Right common carotid artery plus branches (tissue), 1 donor: ENCODE measurements around the genes LIN37, WDR62, OVOL3, ZFP14, ZNF566 and ZNF529.

DNA sequence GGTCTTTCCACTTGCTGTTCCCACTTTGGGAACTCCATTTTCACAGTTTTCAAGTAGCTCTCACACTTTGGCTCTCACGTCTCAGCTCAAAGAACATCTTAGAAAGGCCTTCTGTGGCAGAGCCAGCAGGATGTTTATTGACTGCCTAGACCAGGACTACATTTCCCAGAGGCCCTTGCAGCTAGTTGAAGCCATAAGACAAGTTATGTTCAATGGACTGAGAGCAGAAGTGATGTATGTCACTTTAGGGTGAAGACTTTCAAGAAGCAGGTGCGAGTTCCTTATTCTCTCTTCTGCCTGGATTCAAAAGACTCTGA is 4.3 kb upstream of the HAUS5 start:
- PRO-cap = no peak

GRCh38 chr19:35643117-35644037 is 1.8 kb downstream of the ETV2 start:
- PRO-cap = bidirectional peak, plus-strand start at chr19:35643871, minus-strand start at chr19:35643527

- PRO-cap = no peak
Measured at GRCh38 chr19:35721171-35721867, 3.5 kb downstream of the KMT2B start.

GRCh38 chr19:35747964-35749054 is at the start of gene LIN37:
Gene LIN37, plus strand, starts transcription at chr19:35748576.
- PRO-cap = bidirectional peak, plus-strand start at chr19:35748598, minus-strand start at chr19:35748288; unidirectional peak, minus-strand start at chr19:35748933

DNA sequence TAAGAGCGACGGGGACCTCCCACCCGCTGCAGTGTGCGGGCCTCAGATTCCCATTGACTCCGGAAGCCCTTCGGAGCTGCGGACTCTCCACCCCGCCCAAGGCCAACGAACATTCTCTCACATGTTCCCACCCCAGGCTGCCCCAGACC is 339 bp downstream of the HSPB6 start:
- PRO-cap = bidirectional peak, plus-strand start at position 53 of the sequence, minus-strand start outside the sequence

GRCh38 chr19:35772049-35772593 is 3.2 kb upstream of the ARHGAP33 start:
- PRO-cap = no peak

- PRO-cap = unidirectional peak, minus-strand start at chr19:35869774
Measured at GRCh38 chr19:35869683-35870616, 1.6 kb downstream of the APLP1 start.

- PRO-cap = no peak
Measured at GRCh38 chr19:35937050-35937632, 967 bp downstream of the LRFN3 start.

DNA sequence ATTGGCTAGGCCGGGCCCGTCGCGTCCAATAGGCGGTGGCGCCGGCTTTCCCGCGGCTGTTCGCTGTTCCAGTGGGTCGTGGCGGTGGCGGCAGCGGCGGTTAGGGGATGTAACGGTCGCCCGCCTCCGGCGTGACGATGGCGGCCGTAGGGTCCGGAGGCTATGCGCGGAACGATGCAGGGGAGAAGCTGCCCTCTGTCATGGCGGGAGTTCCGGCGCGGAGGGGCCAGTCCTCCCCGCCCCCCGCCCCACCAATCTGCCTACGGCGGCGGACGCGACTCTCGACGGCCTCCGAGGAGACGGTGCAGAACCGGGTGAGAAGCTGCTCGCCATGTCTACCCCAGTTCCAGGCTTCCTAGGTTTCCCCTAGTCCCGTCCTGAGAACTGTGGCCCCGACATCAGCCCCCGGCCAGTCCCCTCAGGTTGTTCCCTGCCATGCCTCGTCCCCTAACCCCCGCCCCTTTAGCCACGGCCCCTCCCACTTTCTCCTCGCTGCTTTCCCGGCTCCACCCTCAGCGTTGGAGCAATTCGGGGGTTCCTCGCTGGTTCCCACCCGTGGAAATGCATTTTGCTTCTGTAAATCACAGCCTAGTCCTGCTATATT is at the start of gene WDR62:
WDR62 (plus strand) TSS at position 63 of the 604 bp plus-strand sequence.
- PRO-cap = bidirectional peak, plus-strand start at position 59 of the sequence, minus-strand start outside the sequence

DNA sequence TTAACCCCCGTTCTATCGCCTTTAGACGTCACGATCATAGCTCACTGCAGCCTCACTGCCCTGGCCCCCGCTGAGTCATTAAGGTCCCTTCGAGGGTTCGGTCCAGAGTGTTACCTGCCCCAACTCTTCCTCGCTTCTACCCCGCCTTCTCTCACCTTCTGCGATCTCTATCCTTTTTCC is 632 bp downstream of the WDR62 start:
- PRO-cap = no peak

GRCh38 chr19:36110632-36111435 is at the start of gene OVOL3:
Gene OVOL3, plus strand, starts transcription at chr19:36111143.
- PRO-cap = no peak

GRCh38 chr19:36136878-36137516 is 2.9 kb upstream of the CAPNS1 start:
- PRO-cap = unidirectional peak, minus-strand start at chr19:36137089

DNA sequence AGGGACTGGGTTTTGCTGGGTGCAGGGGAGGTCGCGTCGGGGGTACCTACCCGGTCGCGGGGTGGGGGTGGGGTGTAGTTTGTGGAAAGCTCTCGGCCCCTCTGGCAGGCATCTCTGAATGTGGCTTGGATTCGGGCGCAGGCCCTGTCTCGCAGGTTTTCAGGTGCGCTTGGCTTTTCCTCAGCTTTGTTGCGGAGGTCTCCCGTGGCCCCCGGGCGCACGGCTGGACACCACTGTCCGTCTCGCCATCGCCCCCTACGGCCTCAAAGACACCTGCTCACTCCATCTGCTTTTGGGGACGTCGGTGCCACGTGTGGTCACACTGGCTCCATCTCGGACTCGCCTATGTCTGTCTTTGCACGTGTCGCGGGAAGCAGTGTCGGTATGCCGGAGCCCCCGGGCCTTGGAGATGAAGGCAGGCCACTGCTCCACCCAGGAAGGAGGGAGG is 41.9 kb downstream of the ZNF146 start:
- PRO-cap = no peak

GRCh38 chr19:36273044-36273364 is 58.1 kb downstream of the ZNF146 start:
- PRO-cap = no peak

- PRO-cap = no peak
Measured at GRCh38 chr19:36331259-36331610, 47.8 kb downstream of the ZFP14 start.

DNA sequence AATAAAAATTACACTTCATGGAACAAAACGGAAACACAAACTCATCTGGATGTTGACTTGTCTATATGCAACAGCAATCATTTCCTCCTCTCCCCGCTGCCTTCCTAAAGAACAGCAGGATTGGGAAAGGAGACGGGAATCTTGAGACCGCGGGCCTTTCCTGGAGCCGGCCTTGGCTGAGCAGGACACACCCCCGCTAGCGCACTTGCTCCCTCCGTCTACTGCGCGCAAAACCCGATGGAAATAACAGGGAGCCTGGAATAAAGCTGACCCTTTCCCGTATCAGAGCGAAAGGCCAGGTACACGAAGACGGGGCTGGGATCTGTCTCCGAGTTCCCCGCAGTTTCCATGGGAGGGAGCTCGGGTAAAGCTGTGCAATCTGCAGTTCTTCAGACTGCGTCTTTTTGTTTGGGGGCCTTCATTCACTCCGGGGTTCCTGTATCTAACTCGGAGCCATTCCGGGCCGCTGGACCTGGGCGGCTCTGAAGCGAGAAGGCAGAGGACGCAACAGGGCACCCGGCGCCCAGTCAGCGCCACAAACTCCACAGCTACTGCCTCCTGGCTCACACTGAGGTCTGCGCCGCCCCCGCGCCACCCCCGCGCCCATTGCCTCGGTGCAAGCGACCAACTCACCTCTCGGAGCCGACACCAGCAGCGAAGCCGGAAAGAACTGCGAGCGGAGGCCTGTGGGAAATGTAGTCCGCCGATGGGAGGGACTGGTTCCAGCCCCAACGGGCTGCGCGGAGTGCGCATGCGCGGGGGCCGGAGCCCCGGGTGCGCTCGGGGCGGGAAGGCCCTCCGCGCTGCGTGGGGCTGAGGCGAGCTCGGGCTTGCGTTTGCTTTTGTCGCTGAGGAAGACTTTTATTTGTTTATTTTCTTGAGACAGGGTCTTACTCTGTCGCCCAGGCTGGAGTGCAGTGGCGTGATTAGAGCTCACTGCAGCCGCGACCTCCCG is at the start of gene ZFP14:
ZFP14 (minus strand) TSS at position 672 of the 955 bp plus-strand sequence.
- PRO-cap = bidirectional peak, plus-strand start at position 752 of the sequence, minus-strand start at position 631 of the sequence

DNA sequence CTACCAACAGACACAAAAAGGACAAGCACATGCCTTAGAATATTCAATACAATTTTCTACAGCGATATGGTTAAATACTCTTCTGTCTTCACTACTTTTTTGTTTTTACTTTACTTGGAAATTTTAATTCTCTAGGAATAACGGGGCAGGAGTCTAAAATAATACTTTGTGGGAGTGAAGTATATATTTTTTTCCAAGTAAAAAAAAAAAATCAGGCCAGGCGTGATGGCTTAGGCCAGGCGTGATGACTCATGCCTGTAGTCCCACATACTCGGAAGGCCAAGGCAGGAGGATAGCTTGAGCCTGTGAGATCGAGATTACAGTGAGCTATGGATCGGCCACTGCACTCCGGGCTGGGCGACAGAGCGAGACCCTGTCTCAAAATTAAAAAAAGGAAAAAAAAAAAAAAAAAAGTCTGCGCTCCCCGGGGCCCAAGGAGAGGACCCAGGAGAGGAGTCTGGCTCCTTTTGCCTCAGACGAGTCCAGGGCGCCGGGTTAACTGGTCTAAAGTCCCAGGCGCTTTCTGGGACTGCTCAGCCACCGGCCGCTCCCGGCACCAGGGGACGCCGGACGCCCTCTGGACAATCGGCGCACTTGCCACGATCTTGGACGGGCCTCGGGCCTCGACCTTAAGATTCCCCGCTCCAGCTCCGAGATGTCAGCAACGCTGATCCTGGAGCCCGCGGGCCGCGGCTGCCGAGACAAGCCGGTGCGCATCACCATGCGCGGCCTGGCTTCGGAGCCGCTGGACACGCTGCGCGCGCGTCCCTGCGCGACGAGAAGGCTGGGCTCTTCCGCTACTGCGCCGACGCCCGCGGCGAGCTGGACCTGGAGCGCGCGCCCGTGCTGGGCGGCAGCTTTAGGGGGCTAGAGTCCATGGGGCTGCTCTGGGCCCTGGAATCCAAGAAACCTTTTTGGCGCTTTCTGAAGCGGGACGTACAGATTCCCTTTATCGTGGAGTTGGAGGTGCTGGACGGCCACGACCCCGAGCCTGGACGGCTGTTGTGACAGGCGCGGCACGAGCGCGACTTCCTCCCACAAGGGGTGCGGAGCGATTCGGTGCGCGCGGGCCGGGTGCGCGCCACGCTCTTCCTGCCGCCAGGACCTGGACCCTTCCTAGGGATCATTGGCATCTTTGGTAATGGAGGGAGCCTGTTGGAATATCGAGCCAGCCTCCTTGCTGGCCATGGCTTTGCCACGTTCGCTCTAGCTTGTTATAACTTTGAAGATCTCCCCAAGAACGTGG is 2.9 kb upstream of the ZFP82 start:
- PRO-cap = bidirectional peak, plus-strand start at position 833 of the sequence, minus-strand start at position 738 of the sequence

DNA sequence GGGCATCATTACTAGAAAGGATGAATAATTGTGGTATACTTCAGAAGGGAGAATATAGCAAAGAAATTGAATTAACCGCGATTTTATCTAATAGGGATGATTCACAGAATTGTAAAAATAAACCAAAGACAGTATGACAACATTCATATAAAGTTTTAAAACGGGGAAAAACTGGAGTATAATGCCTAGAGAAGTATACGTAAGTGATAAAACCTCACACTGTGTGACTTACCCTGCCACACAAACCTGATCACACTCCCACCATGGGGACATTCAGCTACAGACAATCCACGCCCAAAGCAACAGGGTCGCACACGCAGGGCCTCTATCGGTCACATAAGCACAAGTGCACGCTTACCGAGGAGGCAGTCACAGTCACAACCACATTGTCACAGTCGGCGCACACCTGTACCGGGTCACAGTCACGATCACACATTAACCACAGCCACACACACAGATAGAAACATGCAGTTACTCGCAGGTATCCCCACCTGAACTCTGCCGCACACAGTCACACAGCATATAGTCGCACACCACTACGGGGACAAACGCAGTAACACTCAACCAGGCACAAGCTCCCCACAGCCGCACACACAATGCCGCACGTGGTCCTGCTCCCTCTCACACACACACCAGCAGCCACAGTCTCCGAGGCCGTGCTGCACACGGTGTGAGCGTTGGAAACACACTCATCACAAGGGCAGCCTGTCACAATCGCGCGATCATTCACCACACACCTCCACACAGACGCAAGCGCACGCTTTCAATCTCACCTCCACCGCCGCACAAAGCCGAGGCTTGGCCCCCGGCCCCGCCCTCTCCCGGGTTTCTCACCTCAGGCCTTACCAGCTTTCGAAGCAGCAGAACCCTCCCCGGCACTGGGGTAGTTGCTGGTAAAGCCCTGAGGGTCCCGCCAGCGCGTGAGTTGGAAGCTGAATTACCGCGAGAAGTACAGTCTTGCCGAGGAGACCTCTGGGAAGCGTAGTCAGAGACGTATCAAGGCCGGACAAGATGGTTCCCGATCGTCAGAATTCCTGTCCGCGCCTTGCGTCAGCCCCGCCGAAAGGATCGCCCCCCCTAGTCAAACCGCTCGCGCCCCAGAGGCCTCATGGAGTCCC is at the start of gene ZNF566:
ZNF566 (minus strand) TSS at position 922 of the 1,118 bp plus-strand sequence.
- PRO-cap = bidirectional peak, plus-strand start at position 988 of the sequence, minus-strand start at position 880 of the sequence

DNA sequence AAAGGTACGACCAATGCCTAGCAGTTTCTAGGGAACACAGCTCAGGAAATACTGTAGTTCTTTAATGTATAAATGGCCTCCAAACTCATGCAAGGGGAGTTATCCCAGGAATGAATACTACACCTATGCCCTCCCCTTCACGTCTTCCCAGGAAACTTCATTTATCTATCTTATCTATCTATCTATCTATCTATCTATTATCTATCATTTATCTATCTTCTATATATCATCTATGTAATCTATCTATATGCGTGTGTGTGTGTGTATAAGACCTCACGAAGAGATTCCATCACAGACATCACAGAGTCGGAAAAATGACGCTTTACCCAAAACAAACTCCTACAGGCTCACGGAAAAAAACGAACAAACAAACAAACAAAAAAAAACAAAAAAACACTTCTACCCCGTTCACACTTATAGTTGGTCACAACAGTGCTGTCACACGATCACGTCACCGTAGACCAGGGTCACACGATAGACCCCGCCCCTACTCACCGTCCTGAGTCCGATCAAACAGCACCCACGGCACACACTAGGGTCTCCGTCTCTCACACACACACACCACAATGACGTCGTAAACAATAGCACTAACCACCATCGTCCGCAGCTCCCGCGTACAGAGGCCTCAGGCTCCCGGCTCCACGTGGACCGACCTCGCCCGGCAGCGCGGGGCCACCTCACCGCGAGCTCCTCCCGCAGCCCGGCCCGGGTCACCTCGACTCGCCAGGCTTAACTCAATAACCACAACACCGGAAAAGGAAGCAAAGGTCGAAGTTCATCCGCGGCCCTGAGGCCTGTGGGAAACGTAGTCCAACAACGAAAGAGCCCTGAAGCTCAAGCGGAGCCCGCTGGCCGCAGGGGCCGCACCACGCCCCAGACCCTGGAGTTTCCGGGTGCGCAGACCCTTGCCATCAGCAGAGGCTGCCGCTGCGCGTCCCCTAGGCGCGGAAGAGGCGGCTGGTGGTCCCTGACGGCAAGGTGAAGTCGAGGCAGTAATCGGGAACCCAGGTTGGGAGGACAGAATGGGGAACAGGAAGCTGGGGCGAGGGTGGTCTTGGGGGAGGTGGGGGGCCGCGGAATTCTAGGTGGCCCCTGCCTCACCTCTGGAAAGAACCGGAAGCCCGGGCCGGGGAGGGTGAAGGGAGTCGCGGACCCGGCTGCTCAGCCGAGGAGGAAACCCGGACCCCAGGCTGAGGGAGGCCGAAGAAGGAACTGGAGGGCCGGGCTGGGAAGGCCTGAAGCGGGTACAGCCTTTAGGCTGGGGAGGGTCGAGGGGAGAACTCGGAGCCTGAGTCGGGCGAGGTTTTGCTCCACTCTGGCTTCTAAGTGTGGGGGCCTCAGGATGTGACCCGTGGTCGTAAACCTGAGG is at the start of gene ZNF529:
ZNF529 (minus strand) TSS at position 745 of the 1,369 bp plus-strand sequence.
- PRO-cap = unidirectional peak, plus-strand start at position 502 of the sequence; bidirectional peak, plus-strand start at position 819 of the sequence, minus-strand start at position 731 of the sequence

- PRO-cap = no peak
Measured at GRCh38 chr19:36689262-36689705, 1.9 kb downstream of the ZNF567 start.